ENCODE measurements around a stretch of chr14.

- PRO-cap, result no peak
Measured at GRCh38 chr14:99248742-99249211, 23.2 kb downstream of the BCL11B start.

- PRO-cap, result no peak
Measured at GRCh38 chr14:99256122-99256498, 15.9 kb downstream of the BCL11B start.

- PRO-cap, result no peak
Measured at GRCh38 chr14:99316384-99316903, 44.4 kb upstream of the BCL11B start.

- PRO-cap, result no peak
Measured at GRCh38 chr14:99468621-99469448, 11.8 kb downstream of the SETD3 start.

GRCh38 chr14:99548930-99549403 is 55.0 kb downstream of the CCDC85C start:
- PRO-cap, result no peak

DNA sequence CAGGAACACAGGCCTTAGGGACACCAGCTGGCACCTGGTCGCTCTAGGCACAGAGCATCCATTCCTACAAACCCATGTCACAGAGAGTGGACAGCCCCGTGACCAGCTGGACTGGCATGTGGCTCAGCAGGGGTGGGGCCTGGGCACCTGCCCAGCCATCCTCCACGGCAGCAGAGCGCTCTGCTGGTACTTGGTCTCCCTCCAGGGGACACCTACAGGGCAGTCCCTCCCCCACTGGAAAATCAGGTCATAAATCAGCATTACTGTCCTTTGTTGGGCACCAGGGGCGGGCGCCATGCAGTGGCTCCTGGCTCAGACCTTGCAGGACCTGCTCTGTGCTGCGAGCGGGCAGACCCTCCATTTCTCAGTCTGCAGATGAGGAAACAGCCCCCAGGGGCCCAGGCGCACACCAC is 42.7 kb downstream of the CCDC85C start:
- PRO-cap, result no peak

- PRO-cap, result no peak
Measured at GRCh38 chr14:99562962-99563728, 40.9 kb downstream of the CCDC85C start.

GRCh38 chr14:99576954-99577501 is 27.0 kb downstream of the CCDC85C start:
- PRO-cap, result no peak

GRCh38 chr14:99579183-99579818 is 24.7 kb downstream of the CCDC85C start:
- PRO-cap, result no peak

GRCh38 chr14:99670824-99671692 is 13.0 kb upstream of the CYP46A1 start:
- PRO-cap, result no peak

GRCh38 chr14:99671693-99672280 is 12.3 kb upstream of the CYP46A1 start:
- PRO-cap, result no peak

DNA sequence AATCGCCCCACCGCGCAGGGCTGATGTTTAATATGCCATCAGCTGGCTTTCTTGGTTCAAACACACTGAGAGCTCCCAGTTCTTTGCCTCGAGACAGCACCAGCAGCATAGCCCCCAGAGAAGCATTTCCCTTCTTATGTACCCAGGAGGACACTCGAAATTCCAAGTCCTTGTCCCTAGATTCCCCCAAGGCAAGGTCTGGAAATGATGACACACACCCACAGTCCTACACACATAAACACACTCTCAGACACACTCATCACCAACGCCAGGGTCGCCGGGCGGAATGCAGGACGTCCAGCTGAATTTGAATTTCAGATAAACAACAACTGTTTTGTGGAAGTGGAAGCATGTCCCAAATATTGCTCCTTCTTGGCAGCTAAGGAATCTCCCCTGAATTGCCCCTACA is 41.1 kb upstream of the EML1 start:
- PRO-cap, result no peak

DNA sequence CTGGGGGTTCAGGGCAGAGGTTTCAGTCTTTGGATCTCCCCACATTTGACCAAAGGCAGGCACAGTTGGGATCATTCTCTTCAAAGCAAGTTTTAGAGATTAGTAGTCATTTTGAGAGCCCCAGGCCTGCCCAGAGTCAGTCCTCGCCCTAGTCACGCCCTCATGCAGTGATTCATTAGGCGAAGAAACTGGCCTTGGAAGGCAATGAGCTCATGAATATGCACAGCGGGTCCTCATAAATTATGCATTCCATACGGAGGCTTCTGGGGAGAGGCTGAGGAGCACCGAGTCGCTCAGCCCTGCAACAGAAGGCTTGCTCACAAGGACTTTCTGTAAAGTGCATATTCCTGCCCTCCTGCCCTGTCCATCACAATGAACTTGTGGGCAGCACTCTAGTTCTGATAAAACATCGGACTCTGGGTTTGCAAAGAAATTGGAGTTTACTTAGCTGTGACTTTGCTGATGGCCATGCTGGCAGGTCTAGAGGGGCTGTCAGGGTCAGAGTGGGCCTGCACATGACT is 34.7 kb upstream of the EML1 start:
- PRO-cap, result no peak

DNA sequence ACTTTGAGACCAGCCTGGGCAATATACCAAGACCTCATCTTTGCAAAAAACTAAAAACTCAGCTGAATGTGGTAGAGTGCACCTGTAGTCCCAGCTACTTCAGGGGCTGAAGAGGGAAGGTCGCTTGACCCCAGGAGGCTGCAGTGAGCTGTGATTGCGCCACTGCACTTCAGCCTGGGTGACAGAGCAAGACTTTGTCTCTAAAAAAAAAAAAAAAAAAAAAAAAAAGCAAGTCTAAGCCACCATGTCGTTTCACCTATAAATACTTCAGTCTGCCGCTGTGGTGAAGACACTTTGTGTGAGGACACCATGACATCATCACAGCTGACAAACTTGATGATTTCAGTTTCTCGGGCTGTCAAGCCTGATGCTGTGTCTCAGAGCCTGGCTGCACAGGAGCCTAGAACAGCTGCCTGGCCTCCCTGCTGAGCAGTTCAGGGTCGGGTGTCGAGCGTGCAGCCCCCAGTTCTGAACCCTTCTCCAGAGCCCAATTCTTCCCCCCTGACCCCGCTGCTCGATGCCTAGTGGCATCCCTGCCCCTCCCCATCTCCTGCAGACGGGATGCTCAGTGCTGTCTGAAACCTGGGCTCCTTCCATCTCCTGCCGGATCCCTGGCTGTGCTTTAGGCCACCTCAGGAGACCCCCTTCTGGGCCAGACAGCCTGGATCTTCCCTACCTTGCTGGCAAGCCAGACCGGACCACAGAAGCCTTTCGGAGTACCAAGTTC is 119.2 kb upstream of the EVL start:
- PRO-cap, result no peak

GRCh38 chr14:99972164-99972911 is 92.9 kb upstream of the EVL start:
- PRO-cap, result no peak

DNA sequence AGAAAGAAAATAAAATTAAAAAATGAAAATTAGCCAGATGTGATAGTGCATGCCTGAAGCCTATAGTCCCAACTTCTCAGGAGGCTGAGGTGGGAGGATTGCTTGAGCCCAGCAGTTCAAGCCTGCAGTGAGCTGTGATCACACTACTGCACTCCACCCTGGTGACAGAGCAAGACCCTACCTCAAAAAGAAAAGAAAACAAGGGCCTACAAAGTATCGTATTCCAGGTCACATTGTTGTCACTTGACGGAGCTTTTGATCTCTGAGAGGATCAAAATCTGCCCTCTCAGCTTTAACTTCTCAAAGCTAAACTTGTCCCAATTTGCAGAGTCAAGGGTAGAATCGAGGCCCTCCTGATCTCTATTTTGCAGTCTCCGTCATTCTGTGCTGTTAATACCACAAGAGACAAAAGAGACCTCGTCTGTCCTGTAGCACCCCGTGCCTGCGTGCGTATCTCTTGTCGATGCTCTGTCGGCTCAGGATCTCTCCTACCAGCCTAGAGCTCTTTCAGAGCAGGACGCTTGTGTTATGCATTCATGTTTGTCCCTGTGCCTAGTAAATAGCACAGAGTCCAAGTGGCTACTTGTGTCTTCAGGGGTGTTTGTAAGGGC is 5.0 kb downstream of the EVL start:
- PRO-cap, result no peak

DNA sequence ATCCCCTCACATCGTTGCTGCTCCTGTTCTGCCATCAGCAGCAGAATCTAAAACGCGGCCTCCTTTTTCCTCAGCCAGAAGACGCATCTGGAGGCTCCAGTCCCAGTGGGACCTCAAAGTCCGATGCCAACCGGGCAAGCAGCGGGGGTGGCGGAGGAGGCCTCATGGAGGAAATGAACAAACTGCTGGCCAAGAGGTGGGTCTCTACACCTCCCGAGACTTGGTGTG is 30.0 kb downstream of the DEGS2 start:
- PRO-cap, result no peak

- PRO-cap, result no peak
Measured at GRCh38 chr14:100207618-100208070, 31.3 kb upstream of the YY1 start.

GRCh38 chr14:100304792-100305204 is 1.4 kb downstream of the SLC25A29 start:
- PRO-cap, result unidirectional peak, plus-strand start at chr14:100305090

GRCh38 chr14:100353546-100354230 is 21.5 kb downstream of the WARS1 start:
- PRO-cap, result no peak

Data from ascending aorta (tissue), 1 donor.